Fibroblast of villous mesenchyme (primary cell): Measurements from ENCODE around the genes SNX33, TMEM266, RCN2 and TSPAN3.

DNA sequence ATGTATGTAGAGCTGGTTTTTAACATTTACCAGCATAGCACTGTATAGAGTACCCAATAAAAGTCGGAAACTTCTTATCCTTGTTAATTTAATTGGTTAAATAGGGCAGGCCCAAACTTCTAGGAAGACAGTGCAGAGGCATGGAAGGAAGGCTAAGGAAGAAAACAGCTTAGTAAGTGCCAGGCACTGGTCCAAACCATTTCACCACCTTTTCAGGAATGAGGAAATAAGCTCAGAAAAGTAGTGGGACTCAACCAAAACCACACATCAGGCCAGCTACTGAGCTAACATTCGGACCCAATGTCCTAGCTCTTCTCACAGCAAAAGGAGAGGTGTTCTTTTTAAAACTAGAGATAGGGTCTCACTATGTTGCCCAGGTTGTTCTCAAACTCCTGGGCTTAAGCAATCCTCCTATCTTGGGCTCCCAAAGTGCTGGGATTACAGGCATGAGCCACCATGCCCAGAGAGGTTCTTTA is 26.1 kb upstream of the C15orf39 start:
- CAGE, long polyA plus RNA, result no peak

DNA sequence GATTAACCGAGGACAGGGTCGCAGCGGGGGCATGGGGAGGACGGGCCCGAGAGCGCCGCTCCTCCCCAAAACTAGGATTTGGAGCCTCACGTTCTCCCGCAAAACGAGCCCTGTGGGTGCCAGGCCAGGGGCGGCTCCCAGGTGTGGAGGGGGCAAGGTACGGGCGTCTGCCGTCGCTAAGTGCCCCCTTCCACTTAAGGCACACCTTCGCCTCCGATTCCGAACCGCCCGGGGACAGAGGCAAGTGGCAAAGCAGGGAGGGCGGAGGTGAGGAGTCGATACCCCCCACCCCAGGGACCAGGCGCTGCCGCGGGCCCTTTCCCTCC is 884 bp downstream of the NEIL1 start:
- CAGE, long polyA plus RNA, result no peak

- CAGE, long polyA plus RNA, result no peak
Observed at GRCh38 chr15:75351043-75351619, 4.3 kb downstream of the NEIL1 start.

DNA sequence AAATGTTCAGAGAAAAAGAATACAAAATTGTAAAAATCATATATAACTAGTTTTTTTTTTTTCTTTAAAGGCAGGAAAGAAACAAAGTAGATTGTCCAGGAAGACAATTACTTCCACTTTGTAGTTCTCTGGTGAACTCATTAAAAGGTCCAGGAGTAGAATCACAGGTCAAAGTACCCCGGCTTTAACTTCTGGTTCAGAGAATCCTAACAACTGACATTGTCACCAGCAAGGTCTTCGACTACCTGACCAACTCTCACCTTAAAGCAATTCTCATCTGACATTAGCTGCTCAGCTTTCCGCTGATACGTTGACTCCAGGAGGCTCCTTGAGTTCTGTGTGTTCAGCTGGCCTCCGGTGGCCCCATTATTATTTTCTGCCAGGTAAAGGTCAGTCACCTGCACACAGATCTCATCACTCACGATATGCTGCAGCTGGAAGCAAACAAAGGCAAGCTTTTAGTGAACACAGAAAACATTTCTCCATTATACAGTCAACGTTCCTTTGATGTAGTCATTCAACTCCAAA is 15.7 kb upstream of the MAN2C1 start:
- CAGE, long polyA plus RNA, result no peak

DNA sequence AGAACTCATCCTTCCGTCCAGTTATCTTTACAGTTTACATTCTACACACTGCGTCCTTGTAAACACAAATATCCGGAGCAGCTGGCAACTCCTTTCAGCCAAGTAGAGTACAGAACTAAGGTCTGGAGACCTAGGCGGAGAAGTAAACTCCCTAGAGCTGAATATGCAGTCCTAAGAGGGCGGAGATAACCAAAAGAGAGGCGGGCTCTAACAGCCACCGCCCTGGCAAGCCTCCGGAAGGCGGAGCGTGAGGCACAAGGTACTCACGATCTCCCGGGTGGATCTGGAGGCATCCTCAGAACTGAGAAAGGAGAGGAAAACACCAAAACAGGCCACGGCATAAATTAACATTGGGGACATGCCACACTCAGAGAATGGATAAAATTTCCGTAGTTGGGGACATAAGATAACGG is 971 bp upstream of the SIN3A start:
- CAGE, long polyA plus RNA, result no peak

DNA sequence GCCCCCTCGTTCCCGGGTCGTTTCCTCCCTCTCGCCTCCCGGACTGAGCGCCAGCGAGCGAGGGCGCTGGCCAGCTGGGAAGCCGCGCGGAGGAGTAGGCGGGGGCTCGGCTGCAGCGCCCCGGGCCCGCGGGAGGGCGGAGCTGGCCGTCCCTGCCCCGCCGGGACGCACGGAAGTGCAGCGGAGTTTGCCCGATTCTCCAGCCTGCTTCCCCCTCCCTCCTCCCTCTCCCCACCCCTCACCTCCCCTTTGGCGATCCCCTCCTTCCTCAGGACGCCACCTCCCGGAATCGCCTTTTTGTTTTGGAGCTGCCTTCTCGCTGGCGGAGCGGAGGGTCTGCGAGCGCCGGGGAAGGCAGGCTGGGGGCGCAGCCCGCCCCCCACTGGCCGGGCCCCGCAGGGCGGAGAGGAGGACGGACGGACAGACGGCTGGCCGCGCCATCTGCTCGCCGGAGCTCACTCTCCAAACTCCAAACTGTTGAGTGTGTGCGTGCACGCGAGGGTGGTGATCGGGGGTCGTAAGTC is at the start of gene SNX33:
SNX33 (plus strand) TSS at position 292 of the 524 bp plus-strand sequence.
- CAGE, long polyA plus RNA, result no peak

GRCh38 chr15:75776011-75776428 is 52.2 kb downstream of the ODF3L1 start:
- CAGE, long polyA plus RNA, result no peak

DNA sequence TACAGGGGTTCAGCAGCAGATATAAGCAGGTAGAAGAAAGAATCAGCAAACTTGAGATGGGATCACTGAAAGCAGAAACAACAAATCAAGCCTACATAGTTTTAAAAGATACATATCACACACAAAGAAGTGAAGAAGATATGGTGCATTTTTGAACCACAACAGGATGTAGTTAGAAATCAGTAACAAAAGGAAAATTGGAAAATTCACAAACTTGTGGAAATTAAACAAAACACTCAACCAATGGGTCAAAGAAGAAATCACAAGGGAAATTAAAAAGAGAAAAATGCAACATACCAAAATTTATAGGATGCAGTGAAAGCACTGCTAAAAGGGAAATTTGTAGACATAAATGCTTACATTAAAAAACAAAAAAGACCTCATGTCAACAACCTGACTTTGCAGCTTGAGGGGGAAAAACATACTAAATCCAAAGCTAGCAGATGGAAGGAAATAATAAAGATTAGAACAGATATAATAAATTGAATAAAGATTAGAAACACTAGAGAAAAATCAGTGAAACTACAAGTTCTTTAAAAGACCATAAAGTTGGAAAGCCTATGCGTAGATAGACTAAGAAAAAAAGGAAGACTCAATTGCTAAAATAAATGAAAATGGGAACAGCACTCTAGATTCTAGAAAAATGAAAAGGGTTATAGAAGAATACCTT is 35.1 kb downstream of the FBXO22 start:
- CAGE, long polyA plus RNA, result no peak

DNA sequence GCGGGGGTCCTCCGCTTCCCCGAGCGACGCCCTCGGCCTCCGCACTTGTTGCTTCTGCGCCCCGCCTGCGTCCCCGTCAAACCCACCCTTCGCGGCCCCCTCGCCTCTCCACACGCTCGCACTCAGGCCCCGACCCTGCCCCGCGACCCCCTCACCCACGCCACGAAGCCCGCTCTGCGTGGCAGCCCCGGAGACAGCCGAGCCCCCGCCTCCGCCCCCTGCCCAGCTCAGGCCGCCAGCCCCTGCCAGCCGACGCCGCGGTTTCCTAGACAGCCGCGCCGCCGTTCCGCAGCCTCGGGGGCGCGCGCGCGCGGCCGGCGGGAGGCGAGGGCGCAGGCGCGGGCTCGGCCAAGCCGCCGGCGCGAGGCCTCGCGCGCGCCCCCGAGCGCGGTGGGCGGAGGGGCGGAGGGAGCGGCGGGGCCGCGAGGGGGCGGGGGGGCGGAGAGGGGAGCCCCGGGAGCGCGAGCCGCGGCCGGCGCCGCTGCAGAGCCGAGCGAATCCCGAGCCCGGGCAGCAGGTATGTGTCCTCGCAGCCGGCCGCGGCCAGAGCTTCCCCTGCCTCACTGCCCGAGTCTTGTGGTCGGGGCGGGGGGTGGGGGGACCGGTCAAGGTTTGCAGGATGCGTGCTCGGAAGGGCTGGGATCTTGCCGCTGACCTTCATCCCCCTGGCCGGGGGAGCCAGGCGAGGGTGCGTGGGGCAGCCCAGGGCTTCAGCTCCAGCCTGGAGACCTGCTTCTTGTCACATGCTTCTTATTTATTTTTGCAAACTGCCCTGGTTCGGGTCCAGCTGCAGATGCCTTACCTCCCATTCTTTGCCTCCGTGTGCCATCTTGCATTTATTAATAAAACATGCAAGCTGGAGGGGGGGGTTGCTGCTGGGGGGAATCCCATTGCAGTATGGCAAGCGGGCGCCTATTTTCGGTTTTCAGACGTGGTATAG is at the start of gene TMEM266:
TMEM266 (plus strand) TSS at position 486 of the 940 bp plus-strand sequence.
- CAGE, long polyA plus RNA, result no peak

DNA sequence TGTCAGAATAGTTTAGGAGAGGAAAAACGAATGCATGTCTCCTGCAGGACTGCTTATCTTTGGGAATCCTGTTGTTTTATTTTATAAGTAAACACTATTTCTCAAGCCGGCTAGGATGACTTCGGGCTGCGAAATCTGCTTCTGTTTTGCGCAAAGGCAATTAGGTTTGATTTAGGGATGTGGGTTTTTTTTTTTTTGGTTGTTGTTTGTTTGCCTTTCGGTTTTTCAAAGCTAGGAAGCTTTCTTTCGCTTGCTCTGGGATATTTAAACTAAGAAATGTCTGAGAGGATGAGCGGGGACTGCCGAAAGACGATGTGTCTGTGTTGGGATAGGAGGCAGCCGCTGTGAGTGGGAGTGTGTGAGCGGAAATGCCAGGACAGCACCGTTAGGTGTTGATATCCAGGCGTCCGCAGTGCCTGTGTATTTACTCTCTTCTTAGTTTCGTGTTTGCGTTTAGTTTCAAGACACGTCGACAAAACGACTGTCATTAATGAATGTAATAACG is 526 bp downstream of the ISL2 start:
- CAGE, long polyA plus RNA, result no peak

DNA sequence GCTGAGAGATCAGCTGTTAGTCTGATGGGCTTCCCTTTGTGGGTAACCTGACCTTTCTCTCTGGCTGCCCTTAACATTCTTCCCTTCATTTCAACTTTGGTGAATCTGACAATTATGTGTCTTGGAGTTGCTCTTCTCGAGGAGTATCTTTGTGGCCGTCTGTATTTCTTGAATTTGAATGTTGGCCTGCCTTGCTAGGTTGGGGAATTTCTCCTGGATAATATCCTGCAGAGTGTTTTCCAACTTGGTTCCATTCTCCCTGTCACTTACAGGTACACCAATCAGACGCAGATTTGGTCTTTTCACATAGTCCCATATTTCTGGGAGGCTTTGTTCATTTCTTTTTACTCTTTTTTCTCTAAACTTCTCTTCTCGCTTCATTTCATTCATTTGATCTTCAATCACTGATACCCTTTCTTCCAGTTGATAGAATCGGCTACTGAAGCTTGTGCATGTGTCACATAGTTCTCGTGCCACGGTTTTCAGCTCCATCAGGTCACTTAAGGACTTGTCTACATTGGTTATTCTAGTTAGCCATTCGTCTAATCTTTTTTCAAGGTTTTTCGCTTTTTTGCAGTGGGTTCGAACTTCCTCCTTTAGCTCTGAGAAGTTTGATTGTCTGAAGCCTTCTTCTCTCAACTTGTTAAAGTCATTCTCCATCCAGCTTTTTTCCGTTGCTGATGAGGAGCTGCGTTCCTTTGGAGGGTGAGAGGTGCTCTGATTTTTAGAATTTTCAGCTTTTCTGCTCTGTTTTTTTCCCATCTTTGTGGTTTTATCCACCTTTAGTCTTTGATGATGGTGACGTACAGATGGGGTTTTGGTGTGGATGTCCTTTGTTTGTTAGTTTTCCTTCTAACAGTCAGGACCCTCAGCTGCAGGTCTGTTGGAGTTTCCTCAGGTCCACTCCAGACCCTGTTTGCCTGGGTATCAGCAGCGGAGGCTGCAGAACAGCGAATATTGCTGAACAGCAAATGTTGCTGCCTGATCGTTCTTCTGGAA is 88.7 kb downstream of the ISL2 start:
- CAGE, long polyA plus RNA, result no peak

GRCh38 chr15:76931288-76932644 is at the start of gene RCN2:
Gene RCN2 (plus strand): TSS chr15:76931749.
- CAGE, long polyA plus RNA, result start-site peak on the plus strand at chr15:76931749-76931802, 566 and 513 reads in 2 replicates

GRCh38 chr15:77023290-77023799 is 28.4 kb downstream of the PSTPIP1 start:
- CAGE, long polyA plus RNA, result no peak

DNA sequence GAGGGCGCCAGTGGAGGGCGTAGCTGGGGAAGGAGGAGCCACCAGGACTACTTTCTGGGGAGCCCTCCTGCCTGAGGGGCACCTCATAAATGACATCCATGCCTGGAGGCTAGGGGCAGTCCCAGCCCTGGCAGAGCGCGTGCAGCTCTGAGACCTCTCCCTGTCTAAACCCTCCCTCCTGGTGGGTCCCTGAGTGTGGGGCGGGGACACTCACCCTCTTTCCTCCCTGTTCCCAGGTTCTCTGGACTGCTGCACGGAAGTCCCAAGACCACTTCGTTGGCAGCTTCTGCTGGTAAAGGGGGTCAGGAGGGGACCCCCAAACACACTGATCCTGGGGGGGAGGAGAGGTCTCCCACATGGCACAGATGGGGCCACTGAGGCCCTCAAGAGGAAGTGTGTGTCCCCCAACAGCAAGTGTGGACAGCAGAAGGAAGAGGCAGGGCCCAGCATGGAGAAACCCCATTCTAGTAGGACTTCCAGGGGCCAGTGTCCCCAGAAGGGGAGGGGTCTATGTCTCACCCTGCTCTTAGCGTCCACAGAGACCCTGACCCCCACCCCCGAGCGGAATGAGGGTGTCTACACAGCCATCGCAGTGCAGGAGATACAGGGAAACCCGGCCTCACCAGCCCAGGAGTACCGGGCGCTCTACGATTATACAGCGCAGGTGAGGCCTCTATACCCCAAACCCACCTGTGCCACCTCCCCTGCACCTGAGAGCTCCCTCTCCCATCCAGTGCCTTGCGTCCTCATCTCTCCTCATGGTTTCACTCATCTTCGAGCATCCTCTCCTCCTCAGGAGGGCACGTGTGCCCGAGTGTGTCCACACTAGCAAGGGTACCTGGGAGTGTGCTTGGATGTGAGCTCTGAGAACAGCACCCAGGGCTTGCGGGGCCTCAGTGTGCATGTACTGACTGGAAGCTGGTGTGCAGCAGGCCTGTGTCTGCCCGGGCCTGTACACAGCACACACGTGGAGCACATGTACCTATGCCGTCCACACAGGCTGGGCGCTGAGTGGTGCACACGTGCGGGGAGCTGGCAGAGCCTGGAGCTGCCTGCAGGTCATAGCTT is 35.3 kb downstream of the TSPAN3 start:
- CAGE, long polyA plus RNA, result no peak

DNA sequence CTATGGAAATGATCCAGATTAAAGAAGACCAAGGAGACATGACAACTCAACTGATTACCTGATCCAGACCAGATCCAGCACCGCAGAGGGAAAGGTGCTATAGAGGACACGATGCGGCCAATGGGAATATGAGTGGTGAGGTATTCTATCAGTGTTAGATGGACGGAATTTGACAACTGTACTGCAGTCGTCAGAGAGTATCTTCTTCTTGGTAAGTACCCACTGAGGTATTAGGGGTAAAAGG is 27.4 kb downstream of the TSPAN3 start:
- CAGE, long polyA plus RNA, result no peak

DNA sequence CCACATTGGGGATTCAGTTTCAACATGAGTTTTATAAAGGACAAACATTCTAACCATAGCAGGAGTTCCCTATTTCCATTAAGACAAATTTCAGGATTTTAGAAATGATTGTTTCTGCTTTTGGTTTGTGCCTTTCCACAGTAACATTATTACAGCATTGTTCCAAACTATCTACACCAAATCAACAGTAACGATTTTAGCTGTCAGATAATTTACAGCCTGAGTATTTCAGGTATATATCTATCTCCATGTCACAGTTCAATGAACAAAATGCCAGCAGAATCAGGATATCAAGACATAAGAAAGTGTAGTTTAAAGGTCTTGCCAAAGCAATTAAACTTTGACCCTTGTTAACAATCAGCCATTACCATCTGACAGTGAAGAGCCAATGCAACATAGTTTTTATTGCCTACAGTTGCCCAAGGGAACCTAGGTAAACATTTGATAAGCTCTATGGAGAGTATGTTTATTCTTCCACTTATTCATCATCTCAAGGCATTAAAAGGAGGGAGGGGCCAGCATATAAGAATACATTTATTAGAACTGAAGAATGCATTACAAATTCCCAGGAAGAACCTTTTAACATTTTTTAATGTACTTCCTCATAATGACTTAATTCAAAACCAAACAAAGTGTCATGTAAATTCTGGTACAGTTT is 3.6 kb downstream of the TSPAN3 start:
- CAGE, long polyA plus RNA, result no peak

GRCh38 chr15:77070206-77071423 is at the start of gene TSPAN3:
Gene TSPAN3 (minus strand): TSS chr15:77071109.
- CAGE, long polyA plus RNA, result start-site peak on the minus strand at chr15:77071019-77071122, 328 and 378 reads in 2 replicates

GRCh38 chr15:77178817-77179386 is 108.0 kb upstream of the TSPAN3 start:
- CAGE, long polyA plus RNA, result no peak

- CAGE, long polyA plus RNA, result no peak
Observed at GRCh38 chr15:77418625-77419059, 1.3 kb downstream of the PEAK1 start.

- CAGE, long polyA plus RNA, result no peak
Observed at GRCh38 chr15:77510118-77511213, 89.8 kb downstream of the HMG20A start.